ENCODE results near the gene SLCO4C1.

DNA sequence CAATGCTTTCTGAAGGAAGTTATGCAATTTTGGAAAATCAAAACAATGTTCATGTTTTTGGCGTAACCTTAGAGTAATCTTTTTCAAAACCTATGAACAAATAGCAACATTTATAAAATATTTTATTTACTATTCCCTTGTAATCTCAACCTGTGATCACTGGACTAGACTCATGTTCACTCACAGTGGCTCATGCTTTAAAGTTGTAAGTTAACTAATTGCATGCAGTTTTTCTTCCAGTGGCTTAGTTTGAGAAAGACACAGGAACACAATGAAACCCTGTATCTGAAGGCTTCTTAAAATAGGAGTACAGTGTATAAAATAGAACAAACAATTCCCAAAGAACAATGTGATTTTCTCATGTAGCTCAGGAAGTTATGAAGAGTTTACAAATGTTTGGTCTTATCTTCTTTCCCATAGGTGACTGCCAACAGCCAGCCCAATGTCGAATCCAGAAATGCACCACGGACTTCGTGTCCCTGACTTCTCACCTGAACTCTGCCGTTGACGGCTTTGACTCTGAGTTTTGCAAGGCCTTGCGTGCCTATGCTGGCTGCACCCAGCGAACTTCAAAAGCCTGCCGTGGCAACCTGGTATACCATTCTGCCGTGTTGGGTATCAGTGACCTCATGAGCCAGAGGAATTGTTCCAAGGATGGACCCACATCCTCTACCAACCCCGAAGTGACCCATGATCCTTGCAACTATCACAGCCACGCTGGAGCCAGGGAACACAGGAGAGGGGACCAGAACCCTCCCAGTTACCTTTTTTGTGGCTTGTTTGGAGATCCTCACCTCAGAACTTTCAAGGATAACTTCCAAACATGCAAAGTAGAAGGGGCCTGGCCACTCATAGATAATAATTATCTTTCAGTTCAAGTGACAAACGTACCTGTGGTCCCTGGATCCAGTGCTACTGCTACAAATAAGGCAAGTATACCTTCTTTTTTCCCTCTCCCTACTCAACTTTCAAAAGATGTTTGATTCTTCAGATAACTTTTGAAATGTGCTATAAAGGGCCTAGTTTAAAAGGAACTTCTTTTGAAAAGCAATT is 6.0 kb downstream of the RGMB start:
- PRO-cap = no peak
- RAMPAGE, long total RNA, 4 experiments = no peak in any of the 4 experiments

- PRO-cap = no peak
- RAMPAGE, long total RNA, 4 experiments = no peak in any of the 4 experiments
Measured at GRCh38 chr5:100052619-100053222, 482.5 kb upstream of the FAM174A start.

DNA sequence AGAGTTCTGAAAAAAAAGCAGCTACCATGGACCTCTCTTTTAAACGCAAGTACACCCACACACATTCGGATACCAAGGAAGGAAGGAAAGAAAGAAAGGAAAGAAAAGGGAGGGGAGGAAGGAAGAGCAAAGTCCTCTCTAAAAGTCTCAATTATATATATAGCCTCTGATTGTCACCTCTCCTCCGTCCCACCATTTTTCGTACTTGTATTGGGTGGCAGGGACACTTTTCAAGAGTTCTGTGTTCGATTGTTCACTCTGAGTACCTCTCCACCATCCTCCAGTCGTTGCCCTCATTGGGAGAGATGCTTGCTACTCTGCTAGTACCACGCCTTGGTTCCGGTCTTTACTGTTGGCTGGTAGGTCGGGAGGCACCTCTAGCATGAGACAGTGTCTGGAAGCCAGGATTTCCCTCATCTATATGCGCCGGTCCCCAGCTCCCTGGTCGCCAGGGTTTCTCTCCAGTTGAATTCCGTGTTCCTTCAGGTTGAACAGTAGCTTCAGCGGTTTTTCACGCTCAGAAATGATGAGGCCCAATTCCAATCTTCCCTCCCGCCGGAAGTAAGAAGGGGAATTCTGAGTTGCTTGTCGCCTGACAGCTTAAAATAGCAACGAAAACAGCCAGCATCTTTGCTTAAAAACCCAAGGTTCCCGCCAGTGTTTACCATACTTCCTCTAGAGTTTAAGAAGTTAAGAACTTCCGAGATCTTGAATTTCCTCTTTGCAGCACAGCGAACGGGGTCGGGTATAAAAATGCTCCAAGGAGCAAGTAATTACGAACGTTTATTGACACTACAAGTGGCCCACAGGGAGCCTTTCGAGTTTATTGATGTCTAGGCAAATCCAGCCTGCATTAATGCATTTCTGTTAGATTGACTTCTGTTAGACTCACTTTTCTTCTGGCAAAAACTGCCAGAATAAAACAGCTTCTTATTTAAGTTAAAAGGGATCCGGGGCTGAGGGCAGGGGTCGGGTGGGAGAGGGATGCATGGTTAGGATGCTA is 1.2 kb upstream of the ST8SIA4 start:
- PRO-cap = no peak
- RAMPAGE, long total RNA, 4 experiments = no peak in any of the 4 experiments

- PRO-cap = no peak
- RAMPAGE, long total RNA, 4 experiments = no peak in any of the 4 experiments
Measured at GRCh38 chr5:101678463-101678953, 617.6 kb downstream of the SLCO4C1 start.

DNA sequence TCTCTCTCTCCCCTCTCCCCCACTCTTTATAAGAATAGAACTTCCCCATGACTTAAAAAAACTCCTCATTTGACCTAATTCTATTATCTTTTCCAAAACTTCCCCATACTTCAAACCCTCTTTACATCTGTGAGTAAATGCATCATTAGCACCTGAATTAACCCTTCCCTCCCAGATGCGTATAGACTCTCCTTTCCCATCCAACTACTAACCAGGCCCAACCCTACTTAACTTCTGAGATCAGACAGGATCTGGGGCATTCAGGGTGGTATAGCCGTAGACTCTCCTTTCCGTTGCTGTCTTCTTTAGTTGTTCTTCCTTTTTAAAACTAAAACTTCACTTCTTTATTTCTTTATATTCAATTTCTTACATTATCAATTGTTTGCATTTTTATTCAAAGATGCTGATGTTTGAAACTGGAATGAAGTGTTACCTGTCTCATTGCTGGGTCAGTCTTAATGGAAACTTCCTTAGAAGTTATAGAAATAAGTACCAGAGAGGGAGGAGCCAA is 165.2 kb downstream of the SLCO4C1 start:
- PRO-cap = no peak
- RAMPAGE, long total RNA, 4 experiments = no peak in any of the 4 experiments

DNA sequence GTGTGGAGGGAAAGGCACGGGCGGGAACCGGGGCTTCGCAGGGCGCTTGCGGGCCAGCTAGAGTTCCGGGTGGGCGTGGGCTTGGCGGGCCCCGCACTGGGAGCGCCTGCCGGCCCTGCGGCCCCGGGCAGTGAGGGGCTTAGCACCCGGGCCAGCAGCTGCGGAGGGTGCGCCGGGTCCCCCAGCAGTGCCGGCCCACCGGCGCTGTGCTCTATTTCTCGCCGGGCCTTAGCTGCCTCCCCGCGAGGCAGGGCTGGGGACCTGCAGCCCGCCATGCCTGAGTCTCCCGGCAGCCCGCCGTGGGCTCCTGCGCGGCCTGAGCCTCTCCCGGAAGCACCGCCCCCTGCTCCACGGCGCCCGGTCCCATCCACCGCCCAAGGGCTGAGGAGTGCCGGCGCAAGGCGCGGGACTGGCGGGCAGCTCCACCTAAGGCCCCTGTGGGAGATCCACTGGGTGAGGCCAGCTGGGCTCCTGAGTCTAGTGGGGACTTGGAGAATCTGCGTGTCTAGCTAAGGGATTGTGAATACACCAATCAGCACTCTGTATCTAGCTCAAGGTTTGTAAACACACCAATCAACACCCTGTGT is 141.1 kb downstream of the SLCO4C1 start:
- PRO-cap = no peak
- RAMPAGE, long total RNA, 4 experiments = no peak in any of the 4 experiments

- PRO-cap = no peak
- RAMPAGE, long total RNA, 4 experiments = no peak in any of the 4 experiments
Measured at GRCh38 chr5:102295548-102296875, at the start of gene SLCO4C1. Gene SLCO4C1, minus strand, starts transcription at chr5:102296284.

DNA sequence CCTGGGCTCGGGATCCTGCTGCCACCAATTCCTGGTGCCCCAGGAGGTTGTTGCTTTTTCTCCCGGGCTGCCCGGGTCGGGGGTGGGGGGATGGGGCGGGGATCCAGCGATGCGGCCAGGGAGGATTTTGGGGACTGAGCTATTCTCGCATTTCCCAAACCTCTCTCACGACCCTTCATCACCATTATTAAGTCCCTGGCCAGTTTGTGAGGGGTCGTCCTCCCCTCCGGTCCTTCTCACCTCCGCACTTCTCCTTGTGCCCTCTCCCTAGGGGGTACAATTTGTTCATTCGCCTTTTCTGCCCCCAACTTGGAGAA is 277 bp downstream of the PAM start:
- PRO-cap = no peak
- RAMPAGE, long total RNA, 4 experiments = no peak in any of the 4 experiments

- PRO-cap = no peak
- RAMPAGE, long total RNA, 4 experiments = no peak in any of the 4 experiments
Measured at GRCh38 chr5:102789146-102789871, 34.2 kb downstream of the PAM start.

- PRO-cap = no peak
- RAMPAGE, long total RNA, 4 experiments = no peak in any of the 4 experiments
Measured at GRCh38 chr5:102807656-102808298, 52.7 kb downstream of the PAM start.

GRCh38 chr5:102865546-102866401 is 110.7 kb downstream of the PAM start:
- PRO-cap = no peak
- RAMPAGE, long total RNA, 4 experiments = no peak in any of the 4 experiments

DNA sequence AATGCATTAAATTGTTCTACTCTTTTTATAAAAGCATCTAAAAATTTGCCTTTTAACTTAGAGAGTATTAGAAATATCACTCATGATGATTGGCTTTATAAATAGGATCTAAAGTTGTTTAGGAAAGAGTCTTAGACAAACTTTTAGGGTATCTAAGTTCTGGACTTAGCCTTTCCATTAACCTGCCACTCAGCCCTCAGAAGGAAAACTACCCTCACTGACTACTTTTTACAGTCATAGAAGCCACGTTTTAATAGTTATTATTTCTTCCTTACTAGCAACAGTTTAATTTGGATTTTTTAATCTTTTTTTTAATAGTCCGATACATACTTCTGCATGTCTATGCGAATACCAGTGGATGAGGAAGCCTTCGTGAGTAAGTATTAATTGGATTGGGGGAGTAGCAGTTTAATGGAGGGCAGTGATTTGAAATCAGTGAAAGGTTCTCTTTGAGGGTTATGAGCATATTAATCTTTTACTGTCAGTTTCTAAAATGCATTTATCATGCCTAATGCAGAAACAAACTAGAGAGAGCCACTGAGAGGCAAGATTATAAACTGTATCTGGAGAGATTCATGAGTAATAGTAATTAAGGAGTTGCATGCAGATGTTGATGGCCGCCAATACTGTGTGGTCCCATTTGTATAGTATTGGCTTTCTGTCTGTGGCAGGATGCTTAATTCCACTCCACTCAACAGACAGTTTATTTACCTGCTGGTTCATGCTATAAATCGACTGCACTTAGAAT is 146.1 kb downstream of the PAM start:
- PRO-cap = no peak
- RAMPAGE, long total RNA, 4 experiments = no peak in any of the 4 experiments

GRCh38 chr5:102969069-102969575 is 150.8 kb downstream of the GIN1 start:
- PRO-cap = no peak
- RAMPAGE, long total RNA, 4 experiments = no peak in any of the 4 experiments

- PRO-cap = no peak
- RAMPAGE, long total RNA, 4 experiments = no peak in any of the 4 experiments
Measured at GRCh38 chr5:102988151-102989100, 131.5 kb downstream of the GIN1 start.

DNA sequence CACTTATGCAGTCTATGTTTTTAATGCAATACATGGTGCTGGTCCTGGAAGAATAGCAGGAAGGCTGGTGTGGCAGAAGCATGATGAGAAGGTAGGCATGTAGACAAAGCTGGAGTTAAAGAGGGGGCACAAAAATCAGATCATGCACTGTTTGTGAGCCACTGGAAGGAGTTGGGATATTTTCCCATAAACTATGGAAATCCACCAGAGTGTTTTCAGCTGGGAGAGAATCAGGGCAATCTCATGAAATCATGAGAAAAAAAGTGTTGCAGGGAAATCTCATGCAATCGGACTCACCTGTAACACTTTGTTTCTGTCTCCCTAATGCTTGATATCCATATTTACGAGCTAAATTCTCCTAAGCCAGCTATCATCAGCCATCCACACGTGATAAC is 194.9 kb upstream of the NUDT12 start:
- PRO-cap = no peak
- RAMPAGE, long total RNA, 4 experiments = no peak in any of the 4 experiments

- PRO-cap = no peak
- RAMPAGE, long total RNA, 4 experiments = no peak in any of the 4 experiments
Measured at GRCh38 chr5:105138879-105139078, 1576.2 kb upstream of the NUDT12 start.

DNA sequence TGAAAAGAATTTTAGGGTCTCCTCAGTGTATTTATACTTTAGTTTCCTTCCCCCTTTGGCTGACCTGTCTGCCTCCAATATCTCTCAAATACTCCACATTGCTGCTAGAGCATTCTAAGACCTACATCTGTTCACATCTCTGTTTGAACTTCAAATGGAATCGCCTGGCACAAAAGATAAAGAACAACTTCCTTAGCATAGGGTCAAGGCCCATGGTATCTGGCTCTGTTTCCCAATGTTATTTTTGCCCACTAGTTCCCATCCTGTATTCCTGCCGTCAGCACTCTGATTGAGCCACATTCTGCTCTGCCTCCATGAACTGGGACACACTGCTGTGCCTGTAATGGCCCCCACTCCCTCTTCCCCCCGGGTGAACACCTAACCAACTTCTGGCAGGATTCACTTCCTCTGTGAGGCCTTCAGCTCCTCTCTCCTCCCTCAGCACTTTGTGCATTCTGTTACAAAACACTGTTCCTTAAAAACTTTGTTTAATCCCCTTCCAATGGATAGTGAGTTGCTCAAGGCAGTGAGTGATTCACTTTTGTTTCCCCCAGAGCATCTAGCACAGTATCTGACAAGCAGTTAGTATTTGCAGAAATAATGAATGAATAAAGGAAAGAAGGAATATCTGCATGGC is 183.7 kb downstream of the EFNA5 start:
- PRO-cap = no peak
- RAMPAGE, long total RNA, 4 experiments = no peak in any of the 4 experiments

DNA sequence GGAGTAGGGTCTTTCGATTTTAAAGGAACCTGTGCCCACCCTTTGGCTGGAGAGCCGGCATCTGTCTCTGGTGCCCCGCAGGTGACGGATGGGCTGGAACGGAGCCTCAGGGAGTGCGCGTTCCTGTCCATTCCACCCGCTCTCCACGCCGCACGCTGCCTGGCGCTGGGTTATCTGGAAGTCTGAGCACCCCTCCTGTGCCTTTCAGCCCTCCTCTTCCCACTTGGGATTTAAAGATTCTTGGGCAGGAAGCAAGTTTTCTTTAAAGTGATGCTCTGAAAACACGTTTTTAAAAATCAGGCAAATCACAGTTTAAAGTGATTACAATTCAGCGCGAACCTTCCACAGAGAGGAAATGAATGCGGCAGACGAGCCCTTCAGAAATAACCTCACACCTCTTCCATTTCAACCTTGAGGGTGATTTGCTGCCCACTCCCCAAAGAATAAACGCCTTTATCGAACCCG is 2.2 kb upstream of the EFNA5 start:
- PRO-cap = no peak
- RAMPAGE, long total RNA, 4 experiments = no peak in any of the 4 experiments

DNA sequence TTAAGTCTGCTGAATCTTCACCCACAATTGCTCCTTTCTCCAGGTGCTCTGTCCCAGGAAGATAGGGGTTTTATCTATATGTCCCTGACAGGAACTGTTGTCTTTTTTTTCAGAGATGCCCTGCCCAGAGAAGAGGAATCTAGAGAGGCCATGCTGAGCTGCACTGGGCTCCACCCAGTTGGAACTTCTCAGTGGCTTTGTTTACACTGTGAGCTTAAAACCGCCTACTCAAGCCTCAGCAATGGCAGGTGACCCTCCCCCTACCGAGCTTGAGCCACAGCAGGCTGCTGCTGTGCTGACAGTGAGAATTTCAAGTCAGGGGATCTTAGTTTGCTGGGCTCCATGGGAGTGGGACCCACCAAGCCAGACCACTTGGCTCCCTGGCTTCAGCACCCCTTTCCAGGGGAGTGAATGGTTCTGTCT is 169.0 kb downstream of the FBXL17 start:
- PRO-cap = no peak
- RAMPAGE, long total RNA, 4 experiments = no peak in any of the 4 experiments

GRCh38 chr5:108381584-108381976 is 318 bp downstream of the FBXL17 start:
- PRO-cap = no peak
- RAMPAGE, long total RNA, 4 experiments = no peak in any of the 4 experiments

Data from omental fat pad (tissue), 4 donors.